Umbilical cord (tissue), 2 donors: ENCODE measurements around the genes CEP57, MTMR2 and MAML2.

DNA sequence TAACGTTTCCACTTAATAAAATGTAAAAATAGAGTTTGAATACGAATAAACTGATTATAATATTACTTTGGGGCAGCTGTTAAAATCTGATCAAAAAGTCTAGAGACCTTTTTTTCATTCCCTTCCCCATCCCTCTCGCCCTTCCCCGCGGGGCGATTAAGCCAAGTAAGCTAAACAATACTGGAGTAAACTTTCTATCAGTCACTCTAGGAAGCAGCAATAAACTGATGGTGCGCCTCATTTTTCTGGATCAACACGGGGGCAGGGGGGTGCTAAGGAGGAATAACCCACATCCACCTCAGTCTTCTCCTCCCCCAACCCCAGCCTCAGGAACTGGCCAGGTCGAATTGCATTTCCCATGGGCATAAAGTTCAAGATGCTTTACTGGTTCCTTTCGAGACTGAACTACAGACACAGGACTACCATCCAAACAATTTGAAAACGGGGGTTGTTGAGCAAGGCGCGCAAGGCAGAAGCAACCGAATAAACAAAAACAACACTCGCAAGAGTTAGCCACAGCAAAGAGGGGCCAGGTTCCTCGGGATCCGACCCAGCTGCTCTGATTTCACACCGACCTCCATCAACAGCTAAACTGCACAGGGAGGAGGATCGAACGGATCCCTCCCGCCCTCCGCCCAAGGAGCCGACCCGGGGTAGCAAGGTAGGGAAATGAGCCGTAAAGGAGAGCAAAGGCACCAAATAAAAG lies 1.0 kb downstream of the SESN3 start:
- RAMPAGE, long total RNA: no peak

DNA sequence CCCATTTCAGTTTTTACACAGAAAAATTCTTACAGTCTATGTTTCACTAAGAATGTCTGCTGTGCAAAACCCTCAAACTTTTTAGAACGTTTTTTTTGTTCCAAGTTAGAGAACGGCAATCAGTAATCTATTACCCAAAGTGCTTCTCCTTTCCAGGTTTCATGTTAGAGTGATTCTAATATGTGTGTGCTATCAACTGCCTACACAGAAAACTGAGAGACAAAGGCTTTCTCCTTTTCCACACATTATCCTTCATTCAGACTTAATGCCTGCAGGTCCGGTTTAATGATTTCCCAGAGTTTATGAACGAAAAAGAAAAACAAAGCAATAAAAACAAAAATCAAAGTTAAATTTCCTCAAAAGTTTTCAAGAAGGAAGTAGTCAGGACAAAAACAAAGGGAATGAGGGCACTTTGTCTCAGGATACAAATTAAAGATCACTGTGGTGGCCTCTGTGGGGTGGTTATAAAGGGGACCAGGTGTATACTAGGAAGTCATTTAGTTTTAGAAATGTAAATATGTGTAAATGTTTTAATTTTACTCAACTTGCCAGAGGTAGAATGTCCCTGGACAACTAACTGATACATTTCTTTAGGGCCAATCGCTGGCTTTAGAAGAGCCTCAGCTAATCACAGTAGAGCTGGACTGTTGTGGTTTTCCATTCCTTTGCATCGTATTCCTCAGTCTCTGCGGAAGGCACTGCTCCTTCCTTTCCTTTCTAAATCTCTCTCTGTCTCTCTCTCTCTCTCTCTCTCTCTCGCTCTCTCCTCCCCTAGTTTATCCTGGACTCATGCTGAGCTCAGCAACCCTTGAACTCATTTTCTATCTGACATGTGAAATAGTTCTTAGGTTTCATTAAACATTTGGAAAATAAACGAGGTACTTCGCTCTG lies 11.5 kb upstream of the SESN3 start:
- RAMPAGE, long total RNA: no peak

GRCh38 chr11:95256226-95256913 lies 25.4 kb upstream of the SESN3 start:
- RAMPAGE, long total RNA: no peak

- RAMPAGE, long total RNA: no peak
These were observed 104.9 kb upstream of the SESN3 start for GRCh38 chr11:95335730-95336564.

- RAMPAGE, long total RNA: no peak
These were observed 106.9 kb downstream of the FAM76B start for GRCh38 chr11:95682693-95683025.

- RAMPAGE, long total RNA: start-site peak on the plus strand at chr11:95790495-95790547, 82 and 81 reads in 2 replicates
These were observed at the start of gene CEP57 for GRCh38 chr11:95790291-95790623. TSS of gene CEP57 (plus strand) at chr11:95790498.

GRCh38 chr11:95875114-95876161 lies 48.5 kb downstream of the MTMR2 start:
- RAMPAGE, long total RNA: no peak

DNA sequence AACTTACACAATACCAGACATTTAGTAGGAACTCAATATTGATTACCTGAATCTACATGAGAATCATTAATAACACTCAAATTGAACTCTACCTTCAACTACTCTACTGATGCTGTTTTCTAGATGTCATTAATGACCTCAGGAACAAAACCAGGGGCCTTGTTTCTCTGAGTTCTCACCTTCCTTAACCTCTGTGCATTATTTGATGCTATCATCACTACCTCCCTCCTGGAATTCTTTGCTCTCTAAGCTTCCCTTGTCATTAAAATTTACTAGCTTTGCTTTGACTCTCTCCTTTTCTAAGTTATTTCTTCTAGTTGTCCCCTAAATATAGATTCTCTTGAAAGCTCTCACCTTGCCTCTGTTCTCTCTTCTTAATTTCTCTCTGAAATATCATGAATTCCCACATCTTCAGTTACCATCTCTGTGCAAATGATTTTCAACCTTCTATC lies 23.1 kb downstream of the MTMR2 start:
- RAMPAGE, long total RNA: no peak

DNA sequence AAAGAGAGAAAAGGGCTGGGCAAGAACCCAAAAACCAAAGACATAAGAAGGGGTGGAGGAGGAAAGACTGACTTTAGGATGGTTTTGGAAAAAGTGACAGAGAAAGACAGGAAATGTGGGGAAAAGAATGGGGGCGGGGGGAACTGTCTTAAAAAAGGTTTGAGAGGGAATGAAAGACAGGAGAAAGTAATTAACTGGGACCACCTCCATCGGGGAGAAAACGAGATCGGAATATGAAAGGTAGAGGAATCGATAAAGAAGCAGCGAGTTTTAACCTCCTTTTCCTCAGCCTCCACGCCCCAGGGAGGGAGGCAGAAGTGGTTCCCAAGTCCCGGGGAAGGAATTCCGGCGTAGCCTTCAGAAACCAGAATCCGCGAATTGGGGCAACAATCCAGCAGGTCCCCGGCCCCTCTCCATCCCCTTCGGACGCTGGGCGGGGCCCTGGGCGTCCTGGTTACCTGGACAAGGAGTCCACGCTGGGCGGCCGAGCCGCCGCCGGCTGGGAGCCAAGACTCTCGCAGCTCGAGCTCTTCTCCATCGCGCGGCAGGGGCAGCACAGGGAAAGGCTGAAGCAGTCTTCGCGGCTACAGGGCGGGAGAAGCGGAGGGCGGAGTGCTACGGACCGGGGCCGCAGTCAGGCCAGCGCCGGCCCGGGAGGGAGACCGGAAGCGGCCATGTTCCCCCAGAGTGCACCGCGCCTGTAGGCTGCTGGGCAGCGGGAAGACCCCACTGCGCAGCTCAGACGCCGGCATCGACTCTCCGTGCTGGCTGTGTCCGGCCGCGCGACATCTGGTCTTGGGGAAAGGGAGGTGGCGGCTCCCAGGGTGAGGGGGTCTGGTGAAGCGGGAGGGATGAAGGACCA lies at the start of gene MTMR2:
Gene MTMR2, minus strand, starts transcription at position 691 of the 862 bp plus-strand sequence.
- RAMPAGE, long total RNA: start-site peak on the minus strand centred at position 668 of the sequence, 73 bp wide, 28 and 55 reads in 2 replicates

DNA sequence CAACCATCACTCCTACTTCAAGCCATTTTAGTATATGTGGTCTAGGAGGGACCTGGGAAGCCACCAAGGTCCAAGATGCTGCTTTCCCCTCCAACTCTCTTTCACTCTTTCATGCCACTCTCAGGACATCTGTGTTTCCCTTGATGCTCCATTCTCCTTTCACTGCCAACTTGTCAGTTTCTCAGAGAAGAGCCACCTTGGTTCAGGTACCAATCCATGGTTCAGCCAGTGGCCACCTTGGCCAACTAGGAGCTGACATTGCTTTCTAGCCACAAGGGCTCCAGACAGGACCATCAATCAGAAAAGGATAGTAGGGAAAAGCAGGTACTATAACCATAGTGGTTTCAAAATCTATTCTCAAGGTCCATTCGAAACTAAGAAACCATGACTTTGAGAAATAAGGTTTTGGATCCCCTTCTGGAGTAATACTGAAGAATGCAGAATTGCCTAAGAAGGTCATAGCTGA lies 163.3 kb downstream of the MAML2 start:
- RAMPAGE, long total RNA: no peak

GRCh38 chr11:96183373-96183901 lies 159.6 kb downstream of the MAML2 start:
- RAMPAGE, long total RNA: no peak

DNA sequence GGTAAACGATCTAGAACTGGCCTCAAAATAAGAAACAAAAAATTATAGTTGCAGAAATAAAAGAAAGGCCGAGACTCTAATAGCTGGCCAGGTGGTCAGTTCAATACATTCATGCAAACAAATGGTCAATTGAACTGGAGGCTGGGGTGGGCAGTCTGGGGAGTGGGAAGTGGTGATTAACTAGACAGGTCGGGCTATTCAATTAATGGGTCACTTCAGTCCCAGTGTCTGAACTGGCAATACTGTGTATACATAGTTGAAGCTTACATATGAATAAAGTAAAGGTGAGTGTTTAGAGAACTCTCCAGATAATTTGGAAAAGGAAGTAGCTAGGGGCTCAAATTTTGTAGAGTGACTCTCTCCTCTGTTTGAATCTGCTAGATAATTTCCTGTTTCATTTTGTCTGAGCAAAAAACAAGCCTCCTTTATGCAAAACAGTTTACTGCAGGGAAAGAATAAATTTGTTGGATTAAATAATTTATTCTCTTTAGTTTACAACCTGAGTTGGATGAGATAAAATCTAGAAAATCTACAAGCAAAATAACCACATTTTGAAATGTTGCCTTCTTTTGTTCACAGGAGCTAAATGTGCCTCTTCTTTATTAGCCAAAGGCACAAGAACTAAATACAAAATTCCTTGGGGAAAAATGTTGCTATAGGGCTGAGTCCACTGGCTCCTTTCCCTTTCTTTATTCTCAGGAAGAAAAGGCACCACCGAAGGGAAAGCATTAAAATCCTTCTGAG lies 148.8 kb downstream of the MAML2 start:
- RAMPAGE, long total RNA: no peak

DNA sequence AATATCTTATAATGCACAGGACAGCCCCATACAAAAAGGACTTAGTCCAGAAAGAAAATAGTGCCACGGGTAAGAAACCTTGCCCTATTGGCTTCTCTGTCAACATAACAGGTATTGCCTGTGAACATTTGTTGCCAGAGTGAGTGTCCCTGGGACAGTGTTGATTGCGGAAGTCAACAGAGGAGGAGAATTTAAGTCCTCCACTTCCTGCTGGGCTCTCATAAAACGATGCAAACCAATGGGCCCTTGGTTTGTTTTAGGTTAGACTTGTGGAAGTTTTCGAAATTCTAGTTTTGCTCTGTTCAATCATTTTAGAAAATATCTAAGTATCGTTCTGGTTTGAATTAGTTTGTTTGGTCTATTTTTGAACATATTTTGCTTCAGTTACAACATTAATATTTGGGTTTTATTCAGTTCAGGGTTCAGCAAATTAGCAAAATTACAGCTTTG lies 101.4 kb downstream of the MAML2 start:
- RAMPAGE, long total RNA: no peak

- RAMPAGE, long total RNA: no peak
These were observed 71.0 kb downstream of the MAML2 start for GRCh38 chr11:96271738-96272562.

- RAMPAGE, long total RNA: no peak
These were observed 36.6 kb downstream of the MAML2 start for GRCh38 chr11:96306344-96306874.

DNA sequence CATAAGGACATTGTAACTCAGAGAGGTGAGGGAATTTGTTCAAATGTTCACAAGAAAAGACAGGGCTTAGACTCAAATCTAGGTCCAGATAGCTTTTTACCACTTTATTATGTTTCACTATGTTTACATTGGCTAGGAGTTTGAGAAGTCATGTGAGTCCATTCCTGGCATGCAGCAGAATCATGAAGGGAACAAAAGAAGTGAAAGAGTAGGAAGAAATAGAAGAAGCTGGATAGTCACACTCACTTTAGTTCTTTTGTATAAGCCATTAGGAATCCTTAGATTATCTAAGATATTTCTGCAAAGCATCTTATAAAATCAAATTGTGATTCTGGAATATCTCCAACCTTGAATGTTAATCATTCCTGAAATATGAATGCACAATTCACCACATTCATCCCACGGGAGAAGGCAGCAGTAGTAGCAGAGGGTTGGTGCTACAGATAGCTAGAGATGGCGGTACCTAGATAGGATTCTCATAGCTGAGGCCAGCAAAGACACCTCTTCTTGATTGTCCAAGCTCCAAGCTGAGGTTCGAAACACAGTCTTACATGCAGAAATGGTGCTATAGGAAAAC lies 31.8 kb downstream of the MAML2 start:
- RAMPAGE, long total RNA: no peak

- RAMPAGE, long total RNA: no peak
These were observed 19.6 kb downstream of the MAML2 start for GRCh38 chr11:96323177-96323914.

- RAMPAGE, long total RNA: start-site peak on the minus strand at chr11:96341717-96341826, 20 and 17 reads in 2 replicates
These were observed 1.6 kb downstream of the MAML2 start for GRCh38 chr11:96341032-96342084.

DNA sequence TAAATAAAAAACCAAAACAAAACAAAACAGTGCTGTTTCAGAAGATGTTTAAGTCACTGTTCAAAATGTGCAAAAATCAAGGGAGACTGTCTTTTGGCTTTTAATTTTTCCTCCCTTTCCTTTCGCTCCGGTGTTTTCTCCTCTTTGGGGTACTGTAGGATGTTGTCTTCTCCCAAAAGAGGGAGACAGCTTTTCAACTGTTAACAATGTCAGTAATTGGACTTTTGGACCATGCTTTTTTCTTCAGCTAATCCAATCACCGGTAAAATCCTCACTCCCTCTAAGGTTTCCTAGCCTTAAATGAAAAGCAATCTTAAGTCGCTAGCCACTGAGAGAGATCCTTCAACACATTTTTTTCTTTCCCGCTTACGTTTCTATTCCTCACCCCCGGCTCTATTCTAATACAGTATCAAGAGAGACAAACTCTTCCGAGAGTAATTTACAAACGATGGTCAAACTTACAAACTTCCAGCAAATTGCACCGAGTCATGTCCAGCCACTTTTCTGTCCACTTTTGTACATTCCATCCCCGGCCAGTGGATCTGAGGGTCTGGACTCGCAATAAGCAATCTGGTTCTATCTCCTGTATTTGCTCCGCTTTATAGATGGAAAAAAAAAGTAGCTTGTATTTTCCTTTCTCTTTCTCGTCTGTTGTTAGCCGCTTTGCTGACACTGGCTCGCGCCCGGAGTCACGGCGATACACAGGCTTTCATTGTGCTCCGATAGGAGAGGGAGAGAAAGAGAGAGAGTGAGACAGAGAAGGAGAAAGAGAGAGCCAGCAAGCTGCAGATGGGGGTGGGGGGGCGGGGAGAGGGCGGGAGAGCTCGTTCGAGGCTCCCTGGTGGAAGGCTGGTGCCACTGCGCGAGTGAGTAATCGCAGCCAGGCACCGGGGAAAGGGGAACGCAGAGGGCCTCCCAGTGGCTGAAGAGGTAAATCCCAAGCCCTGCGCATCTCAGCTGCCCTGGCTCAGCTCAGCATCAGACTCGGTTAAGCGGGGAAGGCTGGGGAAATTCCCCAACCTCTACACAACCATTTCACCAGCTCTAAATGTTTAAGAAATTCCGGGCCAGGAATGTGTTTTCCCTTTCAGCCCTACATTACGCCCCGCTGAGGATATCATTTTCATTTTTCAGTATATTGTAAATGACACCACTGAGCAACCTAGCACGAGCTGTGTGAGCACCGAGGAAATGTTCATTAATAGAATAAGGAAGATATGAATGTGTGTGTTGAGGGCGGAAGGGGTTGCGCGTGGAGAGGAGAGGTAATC lies at the start of gene MAML2:
Gene MAML2, minus strand, starts transcription at position 750 of the 1,271 bp plus-strand sequence.
- RAMPAGE, long total RNA: start-site peak on the minus strand centred at position 736 of the sequence, 156 bp wide, 141 and 47 reads in 2 replicates

GRCh38 chr11:96506559-96507533 lies 117.0 kb downstream of the JRKL start:
- RAMPAGE, long total RNA: no peak